A375 (cell line): ENCODE measurements around the gene C1orf35.

GRCh38 chr1:226986795-226987687 lies 46.9 kb downstream of the COQ8A start:
- RAMPAGE, long total RNA: no peak

- RAMPAGE, long total RNA: no peak
Measured at GRCh38 chr1:227167646-227168132, 150.6 kb downstream of the CDC42BPA start.

- RAMPAGE, long total RNA: no peak
Measured at GRCh38 chr1:227728310-227729484, 6.4 kb downstream of the JMJD4 start.

- RAMPAGE, long total RNA: no peak
Measured at GRCh38 chr1:227925026-227925557, 22.6 kb downstream of the WNT9A start.

DNA sequence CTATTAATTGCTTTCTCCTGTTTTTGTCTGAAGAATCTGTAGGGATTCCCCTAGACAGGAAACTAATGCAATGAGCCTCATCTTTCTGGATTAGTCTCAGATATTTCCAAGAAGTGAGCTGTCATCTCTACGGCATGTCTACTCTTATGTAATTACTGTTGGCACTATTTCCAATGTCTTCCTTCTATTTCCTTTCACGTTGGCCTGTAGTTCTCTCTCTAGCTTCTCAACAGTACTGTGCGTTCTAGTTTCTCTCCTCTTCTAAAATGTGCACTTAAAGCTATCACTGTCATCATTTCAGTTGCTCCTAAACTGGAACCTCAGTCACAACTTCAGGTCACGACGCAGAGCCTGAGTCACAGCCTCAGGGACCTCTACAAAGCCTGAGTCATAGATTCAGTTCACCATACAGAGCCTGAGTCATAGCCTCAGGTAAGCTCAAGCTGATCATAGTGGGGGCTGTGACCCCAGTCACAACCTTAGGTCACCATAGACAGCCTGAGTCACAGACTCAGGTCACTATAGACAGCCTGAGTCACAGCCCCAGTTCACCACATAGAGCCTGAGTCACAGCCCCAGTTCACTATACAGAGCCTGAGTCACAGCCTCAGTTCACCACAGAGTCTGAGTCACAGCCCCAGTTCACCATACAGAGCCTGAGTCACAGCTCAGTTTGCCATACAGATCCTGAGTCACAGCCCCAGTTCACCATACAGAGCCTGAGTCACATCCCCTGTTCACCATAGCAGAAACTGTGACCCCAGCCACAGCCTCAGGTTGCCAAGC lies 13.1 kb downstream of the WNT9A start:
- RAMPAGE, long total RNA: no peak

DNA sequence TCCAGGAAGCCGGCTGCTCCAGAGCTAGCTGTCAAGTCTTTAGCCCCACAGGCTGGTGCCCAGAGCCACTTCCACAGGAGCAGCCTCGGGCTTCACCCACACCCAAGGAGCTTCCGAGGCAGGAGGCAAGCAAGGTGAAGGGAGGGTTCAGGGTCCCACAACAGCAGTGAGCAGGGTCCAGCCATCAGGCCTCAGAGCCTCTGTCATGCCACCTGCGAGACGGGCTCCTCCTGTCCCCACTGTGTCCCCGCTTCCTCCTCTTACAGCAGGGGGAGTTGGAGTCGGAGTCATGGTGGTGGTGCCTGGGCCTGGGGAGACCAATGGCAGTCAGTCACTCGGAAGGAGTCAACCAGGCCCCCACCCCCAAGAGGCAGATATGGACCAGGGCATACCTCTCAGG lies 2.2 kb downstream of the C1orf35 start:
- RAMPAGE, long total RNA: no peak

DNA sequence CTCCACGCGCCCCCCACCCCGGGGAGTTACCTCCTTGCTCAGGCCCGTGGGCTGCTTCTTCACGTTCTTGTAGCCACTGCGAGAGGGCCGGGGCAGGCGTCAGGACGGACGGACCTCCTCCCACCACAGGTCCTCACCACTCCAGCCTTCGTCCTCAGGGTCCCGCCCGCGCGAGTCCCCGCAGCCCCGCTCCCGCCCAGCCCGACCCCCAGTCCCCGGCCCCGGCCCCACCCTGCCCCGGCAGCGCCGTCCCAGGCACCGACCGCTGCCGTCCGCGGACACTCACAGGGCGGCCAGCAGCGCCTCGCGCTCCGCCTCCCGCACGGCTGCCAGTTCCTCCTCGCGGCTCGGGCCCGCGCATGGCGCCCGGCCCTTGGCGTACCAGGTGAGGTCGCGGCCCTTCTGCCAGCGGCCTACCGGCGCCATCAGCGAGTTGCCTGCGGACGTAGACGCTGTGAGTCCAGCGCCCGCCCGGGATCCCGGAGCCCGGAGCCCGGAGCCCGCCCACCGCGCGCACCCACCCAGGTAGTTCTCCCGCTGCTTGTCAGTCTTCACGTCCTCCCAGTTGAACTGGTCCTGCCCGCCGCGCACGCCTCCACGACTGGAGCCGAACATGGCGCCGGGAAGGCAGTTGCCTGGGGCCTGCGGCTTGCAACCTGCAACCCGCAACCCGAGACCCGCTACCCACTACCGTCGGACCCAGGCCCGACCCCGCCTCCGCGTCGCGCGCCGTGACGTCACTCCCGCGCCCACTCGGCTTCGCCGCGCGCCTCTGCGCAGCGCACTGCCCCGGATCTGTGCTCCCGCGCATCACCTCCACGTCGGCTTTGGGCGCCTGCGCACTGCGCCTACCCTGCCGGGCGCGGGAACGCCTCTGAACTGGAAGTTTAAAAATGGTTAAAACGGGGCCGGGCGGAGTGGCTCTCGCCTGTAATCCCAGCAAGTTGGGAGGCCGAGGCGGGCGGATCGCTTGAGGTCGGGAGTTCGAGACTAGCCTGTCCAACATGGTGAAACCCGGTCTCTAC lies at the start of gene C1orf35:
Gene C1orf35 (minus strand): TSS at position 713 of the 1,025 bp plus-strand sequence.
- RAMPAGE, long total RNA: no peak

DNA sequence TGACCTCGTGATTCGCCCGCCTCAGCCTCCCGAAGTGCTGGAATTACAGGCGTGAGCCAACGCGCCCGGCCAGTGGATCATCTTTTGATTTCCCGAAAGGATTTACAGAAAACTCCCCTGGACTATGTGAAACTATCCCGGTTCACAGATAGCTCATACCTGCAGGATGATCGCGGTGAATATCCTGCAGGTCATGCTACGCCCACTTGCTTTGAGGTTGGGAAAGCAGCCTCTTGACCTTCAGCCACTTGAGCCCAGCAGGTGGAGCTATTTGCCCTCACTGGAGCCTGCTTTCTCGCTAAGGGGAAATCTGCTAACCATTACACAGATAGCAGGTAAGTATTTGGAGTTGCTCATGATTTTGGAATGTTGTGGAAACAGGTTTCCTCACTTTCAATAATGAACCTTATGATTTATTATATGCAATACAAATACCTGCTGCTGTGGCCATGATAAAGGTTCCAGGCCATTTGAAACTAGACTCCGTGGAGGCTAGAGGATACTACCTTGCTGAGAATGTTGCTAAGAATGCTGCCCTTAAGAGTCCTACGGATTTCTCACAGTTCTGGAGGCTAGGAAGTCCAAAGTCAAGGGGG lies 9.1 kb upstream of the GUK1 start:
- RAMPAGE, long total RNA: no peak

DNA sequence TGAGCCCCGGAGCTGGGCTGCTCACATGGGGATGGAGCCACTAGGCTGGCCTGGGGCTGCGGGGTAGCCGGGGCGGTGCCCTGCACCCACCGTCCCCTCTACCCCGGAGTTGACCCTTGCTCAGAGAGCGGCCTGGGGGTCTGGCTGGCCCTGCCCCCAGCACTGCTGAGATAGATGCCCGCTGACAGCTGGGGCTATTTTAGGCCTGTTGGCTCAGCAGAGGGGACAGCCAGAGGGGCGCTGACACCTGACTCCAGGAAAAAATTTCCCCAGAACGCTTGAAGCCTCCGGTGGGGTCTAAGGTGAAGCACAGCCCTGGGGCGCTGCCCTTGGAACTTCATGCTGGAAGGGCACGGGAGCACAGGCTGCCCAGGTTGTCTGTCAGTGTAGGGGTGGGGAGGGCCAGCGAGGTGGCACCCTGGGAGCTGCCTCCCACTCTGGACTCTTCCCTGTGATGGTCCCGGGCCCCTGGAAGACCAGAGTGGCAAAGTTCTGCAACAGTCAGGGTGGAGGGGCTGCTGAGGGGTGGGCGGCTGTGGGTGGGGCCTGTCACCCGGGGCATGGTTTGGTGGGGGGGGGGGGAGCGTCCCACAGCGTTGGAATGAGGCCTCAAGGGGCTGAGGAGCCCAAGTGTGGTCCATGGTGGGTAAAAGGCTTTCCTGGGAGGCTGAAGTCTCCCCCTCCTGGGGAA lies 639 bp downstream of the OBSCN start:
- RAMPAGE, long total RNA: no peak

- RAMPAGE, long total RNA: no peak
Measured at GRCh38 chr1:228216200-228216814, 8.5 kb downstream of the OBSCN start.

- RAMPAGE, long total RNA: no peak
Measured at GRCh38 chr1:228303592-228304083, 95.8 kb downstream of the OBSCN start.

GRCh38 chr1:228359160-228359950 lies 47.3 kb downstream of the TRIM11 start:
- RAMPAGE, long total RNA: no peak

DNA sequence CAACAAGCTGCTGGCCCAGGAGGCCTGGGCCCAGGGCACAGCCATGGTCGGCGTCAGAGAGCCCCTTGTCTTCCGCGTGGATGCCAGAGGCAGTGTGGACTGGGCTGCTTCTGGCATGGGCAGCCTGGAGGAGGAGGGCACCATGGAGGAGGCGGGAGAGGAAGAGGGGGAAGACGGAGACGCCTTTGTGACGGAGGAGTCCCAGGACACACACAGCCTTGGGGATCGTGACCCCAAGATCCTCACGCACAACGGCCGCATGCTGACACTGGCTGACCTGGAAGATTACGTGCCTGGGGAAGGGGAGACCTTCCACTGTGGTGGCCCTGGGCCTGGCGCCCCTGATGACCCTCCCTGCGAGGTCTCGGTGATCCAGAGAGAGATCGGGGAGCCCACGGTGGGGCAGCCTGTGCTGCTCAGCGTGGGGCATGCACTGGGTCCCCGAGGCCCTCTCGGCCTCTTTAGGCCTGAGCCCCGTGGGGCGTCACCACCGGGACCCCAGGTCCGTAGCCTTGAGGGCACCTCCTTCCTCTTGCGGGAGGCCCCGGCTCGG lies 46.5 kb downstream of the TRIM11 start:
- RAMPAGE, long total RNA: no peak

GRCh38 chr1:228360573-228361394 lies 45.9 kb downstream of the TRIM11 start:
- RAMPAGE, long total RNA: no peak

- RAMPAGE, long total RNA: no peak
Measured at GRCh38 chr1:228368859-228369517, 37.6 kb downstream of the TRIM11 start.

DNA sequence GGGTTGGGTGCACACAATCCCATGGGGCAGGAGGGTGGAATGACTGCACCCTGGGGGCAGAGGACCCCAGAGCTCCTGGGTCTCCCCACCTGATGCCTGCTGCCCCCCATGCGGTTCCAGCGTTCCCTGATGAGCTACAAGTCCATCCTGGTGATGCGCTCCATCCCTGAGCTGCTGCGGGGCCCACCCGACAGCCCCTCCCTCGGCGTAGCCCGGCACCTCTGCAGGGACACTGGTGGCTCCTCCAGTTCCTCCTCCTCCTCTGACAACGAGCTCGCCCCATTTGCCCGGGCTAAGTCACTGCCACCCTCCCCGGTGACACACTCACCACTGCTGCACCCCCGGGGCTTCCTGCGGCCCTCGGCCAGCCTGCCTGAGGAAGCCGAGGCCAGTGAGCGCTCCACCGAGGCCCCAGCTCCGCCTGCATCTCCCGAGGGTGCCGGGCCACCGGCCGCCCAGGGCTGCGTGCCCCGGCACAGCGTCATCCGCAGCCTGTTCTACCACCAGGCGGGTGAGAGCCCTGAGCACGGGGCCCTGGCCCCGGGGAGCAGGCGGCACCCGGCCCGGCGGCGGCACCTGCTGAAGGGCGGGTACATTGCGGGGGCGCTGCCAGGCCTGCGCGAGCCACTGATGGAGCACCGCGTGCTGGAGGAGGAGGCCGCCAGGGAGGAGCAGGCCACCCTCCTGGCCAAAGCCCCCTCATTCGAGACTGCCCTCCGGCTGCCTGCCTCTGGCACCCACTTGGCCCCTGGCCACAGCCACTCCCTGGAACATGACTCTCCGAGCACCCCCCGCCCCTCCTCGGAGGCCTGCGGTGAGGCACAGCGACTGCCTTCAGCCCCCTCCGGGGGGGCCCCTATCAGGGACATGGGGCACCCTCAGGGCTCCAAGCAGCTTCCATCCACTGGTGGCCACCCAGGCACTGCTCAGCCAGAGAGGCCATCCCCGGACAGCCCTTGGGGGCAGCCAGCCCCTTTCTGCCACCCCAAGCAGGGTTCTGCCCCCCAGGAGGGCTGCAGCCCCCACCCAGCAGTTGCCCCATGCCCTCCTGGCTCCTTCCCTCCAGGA lies 35.4 kb downstream of the TRIM11 start:
- RAMPAGE, long total RNA: no peak

- RAMPAGE, long total RNA: no peak
Measured at GRCh38 chr1:228464560-228464779, 6.6 kb downstream of the H2BC26 start.

GRCh38 chr1:228850093-228850516 lies 114.8 kb downstream of the RHOU start:
- RAMPAGE, long total RNA: no peak

DNA sequence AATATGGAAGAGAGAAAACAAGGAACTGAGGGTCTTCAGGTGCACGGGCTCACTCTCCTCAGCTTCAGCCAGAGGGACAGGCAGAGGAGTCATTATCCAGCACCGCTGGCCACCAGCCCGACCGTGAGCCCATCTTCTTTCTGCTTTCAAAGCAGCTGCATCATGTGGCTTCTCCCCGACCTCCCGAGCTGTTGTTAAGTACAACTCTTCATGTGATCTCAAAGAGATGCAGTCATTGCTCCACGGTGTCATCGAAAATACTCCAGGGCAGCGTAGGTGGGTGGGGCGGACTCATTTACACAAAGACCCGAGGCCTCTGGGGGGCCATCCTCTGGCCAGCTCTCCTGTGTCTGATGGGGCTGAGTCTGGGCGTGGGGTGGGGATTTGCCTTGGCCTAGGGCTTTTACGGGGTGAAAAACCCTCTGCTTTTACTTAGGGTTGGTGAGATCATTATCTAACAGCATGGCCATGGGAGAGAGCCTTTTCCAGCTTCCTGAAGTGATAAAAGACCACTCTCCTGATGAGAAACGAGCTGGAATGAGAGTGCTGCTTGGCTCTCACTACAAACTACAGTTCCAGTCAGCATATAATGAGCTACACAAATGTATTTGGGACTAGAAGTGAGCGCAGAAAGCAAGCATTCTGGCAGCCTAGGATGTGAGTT lies 164.9 kb downstream of the RHOU start:
- RAMPAGE, long total RNA: no peak

- RAMPAGE, long total RNA: no peak
Measured at GRCh38 chr1:229069991-229070664, 200.8 kb upstream of the RAB4A start.